H1 (cell line): ENCODE measurements around a stretch of chr3.

- RRBS, result 2% methylated on average over 6 of the region's 27 CpGs
CAGE:
- cytosol, long polyA plus RNA, result no peak
- long polyA plus RNA, result no peak
- nucleus, long polyA plus RNA, result no peak
Measured at GRCh38 chr3:32819437-32819920, 1.7 kb downstream of the TRIM71 start.

DNA sequence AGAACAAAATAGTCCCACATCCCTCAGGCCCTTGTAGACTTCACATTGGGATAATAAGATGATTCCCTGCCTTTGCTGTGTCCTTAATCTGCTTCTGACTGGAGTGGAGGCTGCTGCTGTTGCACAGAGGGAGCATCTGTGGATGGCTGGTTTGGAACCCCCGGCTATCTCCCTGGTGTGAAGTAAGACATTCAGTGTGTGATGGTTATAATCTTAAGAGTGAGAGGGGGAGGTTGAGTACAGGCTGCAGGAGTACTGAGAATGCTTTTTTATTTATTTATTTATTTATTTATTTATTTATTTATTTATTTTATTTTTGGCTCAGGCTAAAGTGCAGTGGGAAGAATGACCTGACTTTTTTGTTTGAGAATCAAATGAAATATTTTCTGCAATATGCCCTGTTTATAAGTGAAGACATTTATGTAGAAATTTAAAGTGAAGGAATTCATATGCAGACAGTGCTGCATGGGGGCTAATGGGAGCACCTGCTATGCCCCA lies 15.6 kb downstream of the TRIM71 start:
- RRBS, result no CpG with 5 or more reads among the region's 1 CpG
CAGE:
- cytosol, long polyA plus RNA, result no peak
- long polyA plus RNA, result no peak
- nucleus, long polyA plus RNA, result start-site peak on the plus strand centred at position 201 of the sequence, 120 bp wide, 47 reads

DNA sequence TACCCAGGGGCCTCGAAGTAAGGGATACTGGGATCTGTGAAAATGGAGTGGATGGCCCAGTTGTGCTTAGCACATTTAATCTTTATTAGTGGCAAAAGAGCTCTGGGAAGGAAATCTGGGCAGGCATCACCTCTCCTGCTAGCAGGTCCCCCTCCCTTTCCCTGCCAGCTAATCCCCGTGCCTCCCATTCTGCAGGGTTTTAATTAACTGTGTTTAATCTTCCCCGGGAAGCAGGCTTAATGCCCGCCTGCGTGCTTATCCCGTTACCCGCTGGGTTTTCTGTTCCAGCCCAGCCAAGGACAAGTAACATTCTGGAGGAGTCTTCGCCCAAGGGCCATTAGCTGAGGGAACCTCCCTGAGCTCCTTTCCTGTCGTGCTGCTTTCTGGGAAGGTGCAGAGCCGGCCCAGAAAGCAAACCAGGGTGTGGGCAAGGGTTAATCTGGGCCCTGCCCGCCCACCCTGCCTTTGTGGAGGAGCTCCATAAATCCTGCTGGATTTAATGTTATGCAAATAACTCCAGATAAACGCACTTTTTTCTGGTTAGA lies 25.7 kb downstream of the TRIM71 start:
- RRBS, result no CpG with 5 or more reads among the region's 12 CpGs
CAGE:
- cytosol, long polyA plus RNA, result no peak
- long polyA plus RNA, result no peak
- nucleus, long polyA plus RNA, result no peak

DNA sequence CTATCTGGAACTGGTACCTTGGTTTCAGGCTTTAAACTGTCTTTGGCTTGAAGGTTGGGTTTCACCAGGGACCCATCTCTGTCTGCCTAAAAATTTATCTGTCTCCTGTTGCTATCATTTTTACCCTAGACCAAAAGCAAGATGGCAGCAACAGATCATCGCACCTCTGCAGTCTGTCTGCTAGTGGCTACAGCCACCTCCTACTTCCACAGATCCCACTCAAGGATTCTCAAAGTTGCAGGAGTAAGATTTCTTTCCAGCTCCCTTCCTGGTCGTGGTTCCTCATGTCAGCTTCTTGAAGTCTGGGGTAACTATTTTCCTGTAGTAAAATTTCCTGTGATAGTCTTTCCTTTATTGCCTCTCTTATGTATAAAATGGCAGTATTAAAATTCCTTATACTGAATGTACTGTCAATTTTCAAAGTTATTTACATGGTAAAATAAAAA lies 33.4 kb upstream of the CCR4 start:
- RRBS, result no CpG with 5 or more reads among the region's 2 CpGs
CAGE:
- cytosol, long polyA plus RNA, result no peak
- long polyA plus RNA, result no peak
- nucleus, long polyA plus RNA, result no peak

- RRBS, result 78% methylated on average over 1 of the region's 7 CpGs
CAGE:
- cytosol, long polyA plus RNA, result no peak
- long polyA plus RNA, result no peak
- nucleus, long polyA plus RNA, result no peak
Measured at GRCh38 chr3:33153474-33154133, 39.8 kb downstream of the CRTAP start.

DNA sequence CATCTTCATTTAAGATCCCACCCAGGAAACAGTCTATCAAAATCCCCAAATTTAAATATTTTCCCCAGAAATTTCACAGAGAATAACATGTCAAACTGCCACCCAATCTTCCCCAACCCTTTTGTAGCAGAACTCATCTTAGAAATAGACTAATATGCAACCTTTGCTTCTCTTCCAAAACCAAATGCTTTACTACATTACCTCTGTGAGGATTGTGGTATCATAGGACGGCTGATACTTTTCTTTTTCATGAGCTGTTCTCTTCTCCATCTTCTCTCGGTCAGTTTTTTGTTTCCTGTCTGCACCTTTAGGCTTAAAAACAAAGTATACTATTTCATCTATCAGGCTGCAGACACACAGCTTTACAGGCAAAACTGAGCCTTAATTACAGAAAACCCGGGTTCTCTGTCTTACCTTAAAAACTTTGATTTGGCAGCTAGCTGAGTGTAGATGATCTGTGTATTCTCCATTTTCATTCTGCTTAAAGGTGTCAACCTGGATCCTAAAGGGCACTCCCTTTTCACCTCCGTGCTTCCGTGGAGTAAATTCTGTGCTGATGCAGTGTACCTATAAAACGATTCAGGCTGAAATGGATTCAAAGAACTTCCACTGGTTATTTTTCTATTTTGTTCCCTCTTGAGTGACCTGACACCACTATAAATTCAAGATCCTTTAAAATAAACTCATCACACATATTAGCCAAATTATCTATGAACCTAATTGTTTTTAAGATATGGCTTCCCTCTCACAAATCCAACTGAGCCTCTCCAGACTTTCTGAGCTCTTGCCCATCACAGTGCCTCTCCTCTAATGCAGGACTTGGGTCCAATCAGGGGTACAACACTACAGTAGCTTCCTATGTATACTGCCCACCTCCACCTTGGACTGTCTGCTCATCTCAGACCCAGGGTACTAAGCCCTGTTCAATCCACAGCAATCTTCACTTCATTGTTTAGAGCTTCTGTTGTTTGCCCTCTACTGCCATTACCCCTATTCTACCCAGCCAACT lies 30.9 kb downstream of the UBP1 start:
- RRBS, result no CpG with 5 or more reads among the region's 6 CpGs
CAGE:
- cytosol, long polyA plus RNA, result no peak
- long polyA plus RNA, result no peak
- nucleus, long polyA plus RNA, result no peak

DNA sequence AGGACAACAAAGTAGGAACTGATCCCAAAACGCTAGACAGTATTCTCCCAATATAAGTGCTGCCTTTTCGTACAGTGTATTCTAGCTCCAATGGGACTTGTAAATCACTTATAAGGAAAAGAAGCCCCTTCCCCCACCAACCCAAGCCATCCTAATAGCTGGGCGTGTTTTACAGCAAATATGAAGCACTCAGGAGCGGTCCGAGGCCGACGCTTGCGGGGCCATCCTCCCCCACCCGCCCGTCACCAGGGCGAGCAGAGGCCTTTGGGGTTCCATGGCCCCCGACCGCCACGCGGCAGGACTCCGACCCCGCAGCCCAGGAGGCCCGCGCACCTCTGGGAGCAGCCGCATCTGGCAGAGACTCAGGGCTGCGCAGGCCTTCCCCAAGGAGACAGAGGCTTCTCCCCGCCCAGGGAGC lies 885 bp downstream of the UBP1 start:
- RRBS, result no CpG with 5 or more reads among the region's 22 CpGs
CAGE:
- cytosol, long polyA plus RNA, result no peak
- long polyA plus RNA, result no peak
- nucleus, long polyA plus RNA, result no peak

DNA sequence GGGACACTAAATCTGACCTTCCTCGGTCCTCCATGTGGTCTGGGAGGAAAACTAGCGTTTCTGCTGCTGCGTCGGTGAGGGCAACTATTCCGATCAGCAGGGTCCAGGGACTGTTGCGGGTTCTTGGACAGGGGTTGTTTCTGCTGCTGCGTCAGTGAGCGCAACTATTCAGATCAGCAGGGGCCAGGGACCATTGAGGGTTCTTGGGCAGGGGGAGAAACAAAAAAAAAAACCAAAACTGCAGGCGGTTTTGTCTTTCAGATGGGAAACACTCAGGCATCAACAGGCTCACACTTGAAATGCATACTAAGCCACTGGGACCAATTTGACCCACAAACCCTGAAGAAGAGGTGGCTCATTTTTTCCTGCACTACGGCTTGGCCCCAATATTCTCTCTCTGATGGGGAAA lies 7.9 kb upstream of the UBP1 start:
- RRBS, result no CpG with 5 or more reads among the region's 10 CpGs
CAGE:
- cytosol, long polyA plus RNA, result no peak
- long polyA plus RNA, result no peak
- nucleus, long polyA plus RNA, result no peak

DNA sequence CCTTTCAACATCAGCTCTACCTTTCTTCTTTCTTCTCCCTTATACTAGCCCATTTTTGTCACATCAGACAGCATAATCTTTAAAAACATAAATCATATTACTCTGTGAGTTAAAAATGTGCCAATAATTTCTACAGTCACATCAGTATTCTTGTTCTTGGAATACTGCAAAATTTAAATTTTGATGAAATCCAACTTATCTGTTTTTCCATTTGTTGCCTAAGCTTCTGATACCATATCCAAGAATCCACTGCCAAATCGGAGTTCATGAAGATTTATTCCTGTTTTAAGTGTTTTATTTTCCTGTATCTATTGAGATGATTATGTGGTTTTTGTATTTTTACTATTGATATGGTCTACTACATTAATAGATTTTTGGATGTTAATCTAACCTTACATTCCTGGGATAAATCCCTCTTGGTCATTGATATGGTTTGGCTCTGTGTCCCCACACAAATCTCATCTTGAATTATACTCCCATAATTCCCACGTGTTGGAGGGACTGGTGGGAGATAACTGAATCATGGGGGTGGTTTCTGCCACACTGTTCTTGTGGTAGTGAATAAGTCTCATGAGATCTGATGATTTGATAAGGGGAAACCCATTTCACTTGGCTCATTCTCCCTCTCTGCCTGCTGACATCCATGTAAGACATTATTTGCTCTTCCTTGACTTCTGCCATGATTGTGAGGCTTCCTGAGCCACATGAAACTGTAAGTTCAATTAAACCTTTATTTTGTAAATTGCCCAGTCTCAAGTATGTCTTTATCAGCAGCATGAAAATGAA lies 106.7 kb upstream of the UBP1 start:
- RRBS, result no CpG with 5 or more reads among the region's 2 CpGs
CAGE:
- cytosol, long polyA plus RNA, result no peak
- long polyA plus RNA, result no peak
- nucleus, long polyA plus RNA, result no peak

GRCh38 chr3:33594714-33595429 lies 123.2 kb downstream of the CLASP2 start:
- RRBS, result no CpG with 5 or more reads among the region's 2 CpGs
CAGE:
- cytosol, long polyA plus RNA, result no peak
- long polyA plus RNA, result no peak
- nucleus, long polyA plus RNA, result start-site peak on the minus strand at chr3:33594639-33595522, 21 reads

GRCh38 chr3:33718798-33718969 lies 630 bp upstream of the CLASP2 start:
- RRBS, result no CpG with 5 or more reads among the region's 2 CpGs
CAGE:
- cytosol, long polyA plus RNA, result no peak
- long polyA plus RNA, result no peak
- nucleus, long polyA plus RNA, result no peak

- RRBS, result no CpG with 5 or more reads among the region's 4 CpGs
CAGE:
- cytosol, long polyA plus RNA, result no peak
- long polyA plus RNA, result no peak
- nucleus, long polyA plus RNA, result no peak
Measured at GRCh38 chr3:33791603-33792125, 6.8 kb upstream of the PDCD6IP start.

GRCh38 chr3:35638999-35639131 lies 460 bp upstream of the ARPP21 start:
- RRBS, result no CpG with 5 or more reads among the region's 9 CpGs
CAGE:
- cytosol, long polyA plus RNA, result no peak
- long polyA plus RNA, result no peak
- nucleus, long polyA plus RNA, result no peak

- RRBS, result no CpG with 5 or more reads among the region's 8 CpGs
CAGE:
- cytosol, long polyA plus RNA, result no peak
- long polyA plus RNA, result no peak
- nucleus, long polyA plus RNA, result no peak
Measured at GRCh38 chr3:35670428-35670900, 31.1 kb downstream of the ARPP21 start.

- RRBS, result no CpG with 5 or more reads among the region's 2 CpGs
CAGE:
- cytosol, long polyA plus RNA, result no peak
- long polyA plus RNA, result no peak
- nucleus, long polyA plus RNA, result no peak
Measured at GRCh38 chr3:36618327-36618560, 146.1 kb downstream of the DCLK3 start.

GRCh38 chr3:36855483-36856279 lies 89.2 kb downstream of the TRANK1 start:
- RRBS, result no CpG with 5 or more reads among the region's 12 CpGs
CAGE:
- cytosol, long polyA plus RNA, result no peak
- long polyA plus RNA, result no peak
- nucleus, long polyA plus RNA, result no peak

CAGE:
- cytosol, long polyA plus RNA, result no peak
- long polyA plus RNA, result no peak
- nucleus, long polyA plus RNA, result no peak
Measured at GRCh38 chr3:36933386-36933939, 11.4 kb downstream of the TRANK1 start.

DNA sequence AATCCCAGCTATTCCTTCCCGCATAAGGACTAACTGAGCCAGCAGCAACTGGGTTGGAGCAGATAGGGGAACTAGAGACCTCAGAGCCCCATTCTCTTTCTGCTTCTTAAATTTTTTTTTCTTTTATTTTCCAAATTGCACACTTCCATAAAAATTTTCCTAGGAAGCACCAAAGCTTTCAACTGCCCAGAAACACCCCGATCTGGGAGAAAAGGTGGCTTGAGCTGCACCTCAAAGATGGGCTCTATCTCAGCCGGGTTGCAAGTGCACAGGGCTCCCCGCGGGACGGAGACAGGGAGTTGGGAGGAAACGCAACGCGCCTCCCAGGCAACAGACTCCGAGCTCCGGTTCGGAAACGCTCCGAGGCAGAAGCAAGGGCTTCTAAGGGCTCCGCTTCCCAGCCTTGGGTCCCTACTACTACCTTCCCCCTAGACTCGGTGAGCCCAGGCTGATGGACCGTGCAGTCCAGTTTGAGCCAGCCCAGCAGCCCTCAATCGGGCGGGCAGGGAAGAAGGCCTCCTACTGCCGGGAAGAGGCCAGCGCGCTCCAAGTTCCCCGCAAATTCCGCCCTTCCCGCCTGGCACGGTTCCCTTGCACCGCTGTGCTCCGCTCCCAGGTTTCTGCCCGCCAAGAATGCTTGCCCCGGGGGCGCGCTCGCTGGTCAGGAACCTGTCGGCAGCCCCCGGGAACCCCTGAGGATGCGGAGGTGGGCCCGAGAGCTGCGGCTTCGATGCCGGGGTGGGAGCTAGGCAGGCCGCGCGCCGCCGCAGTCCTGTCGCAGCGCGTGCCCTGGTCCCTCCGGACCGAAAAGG lies 877 bp downstream of the TRANK1 start:
- RRBS, result 2% methylated on average over 33 of the region's 50 CpGs
CAGE:
- cytosol, long polyA plus RNA, result no peak
- long polyA plus RNA, result no peak
- nucleus, long polyA plus RNA, result no peak

DNA sequence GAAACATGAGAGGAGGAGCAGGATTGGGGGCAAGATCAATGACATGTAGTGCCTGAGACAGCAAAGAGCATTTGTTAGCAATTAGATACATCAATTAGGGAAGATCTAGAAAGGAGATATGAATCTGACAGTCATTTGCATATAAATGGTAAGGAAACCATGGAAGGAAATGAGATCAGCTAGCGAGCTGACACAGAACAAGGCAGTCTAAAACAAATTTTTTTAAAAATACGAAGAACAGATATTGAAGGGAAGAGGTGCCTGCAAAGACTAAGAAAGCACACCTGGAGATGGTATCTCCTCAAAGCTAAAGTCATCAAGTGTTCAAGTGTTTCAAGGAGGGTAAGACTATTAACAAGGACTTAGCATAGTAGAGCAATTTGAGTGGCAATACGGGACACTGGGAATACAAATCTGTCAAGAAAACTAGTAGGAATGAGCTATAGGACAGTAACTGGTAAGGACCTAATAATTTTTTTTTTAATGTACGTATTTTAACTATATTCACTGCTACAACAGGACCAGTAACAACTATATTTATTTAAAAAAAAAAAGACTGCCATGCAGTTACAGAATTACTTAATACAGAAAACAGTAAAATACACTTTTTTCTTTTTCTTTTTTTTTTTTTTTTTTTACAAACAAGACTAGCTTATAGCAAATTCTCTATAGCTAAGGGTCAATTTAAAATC lies 4.4 kb downstream of the EPM2AIP1 start:
- RRBS, result no CpG with 5 or more reads among the region's 4 CpGs
CAGE:
- cytosol, long polyA plus RNA, result no peak
- long polyA plus RNA, result no peak
- nucleus, long polyA plus RNA, result no peak

- RRBS, result no CpG with 5 or more reads among the region's 8 CpGs
CAGE:
- cytosol, long polyA plus RNA, result no peak
- long polyA plus RNA, result no peak
- nucleus, long polyA plus RNA, result no peak
Measured at GRCh38 chr3:37052935-37054079, 60.0 kb downstream of the MLH1 start.